AG04449 (cell line): ENCODE results near the genes MEGF9 and FBXW2.

GRCh38 chr9:114592243-114592893, 4.8 kb downstream of the ATP6V1G1 start:
- RRBS, result no CpG with 5 or more reads among the region's 8 CpGs

DNA sequence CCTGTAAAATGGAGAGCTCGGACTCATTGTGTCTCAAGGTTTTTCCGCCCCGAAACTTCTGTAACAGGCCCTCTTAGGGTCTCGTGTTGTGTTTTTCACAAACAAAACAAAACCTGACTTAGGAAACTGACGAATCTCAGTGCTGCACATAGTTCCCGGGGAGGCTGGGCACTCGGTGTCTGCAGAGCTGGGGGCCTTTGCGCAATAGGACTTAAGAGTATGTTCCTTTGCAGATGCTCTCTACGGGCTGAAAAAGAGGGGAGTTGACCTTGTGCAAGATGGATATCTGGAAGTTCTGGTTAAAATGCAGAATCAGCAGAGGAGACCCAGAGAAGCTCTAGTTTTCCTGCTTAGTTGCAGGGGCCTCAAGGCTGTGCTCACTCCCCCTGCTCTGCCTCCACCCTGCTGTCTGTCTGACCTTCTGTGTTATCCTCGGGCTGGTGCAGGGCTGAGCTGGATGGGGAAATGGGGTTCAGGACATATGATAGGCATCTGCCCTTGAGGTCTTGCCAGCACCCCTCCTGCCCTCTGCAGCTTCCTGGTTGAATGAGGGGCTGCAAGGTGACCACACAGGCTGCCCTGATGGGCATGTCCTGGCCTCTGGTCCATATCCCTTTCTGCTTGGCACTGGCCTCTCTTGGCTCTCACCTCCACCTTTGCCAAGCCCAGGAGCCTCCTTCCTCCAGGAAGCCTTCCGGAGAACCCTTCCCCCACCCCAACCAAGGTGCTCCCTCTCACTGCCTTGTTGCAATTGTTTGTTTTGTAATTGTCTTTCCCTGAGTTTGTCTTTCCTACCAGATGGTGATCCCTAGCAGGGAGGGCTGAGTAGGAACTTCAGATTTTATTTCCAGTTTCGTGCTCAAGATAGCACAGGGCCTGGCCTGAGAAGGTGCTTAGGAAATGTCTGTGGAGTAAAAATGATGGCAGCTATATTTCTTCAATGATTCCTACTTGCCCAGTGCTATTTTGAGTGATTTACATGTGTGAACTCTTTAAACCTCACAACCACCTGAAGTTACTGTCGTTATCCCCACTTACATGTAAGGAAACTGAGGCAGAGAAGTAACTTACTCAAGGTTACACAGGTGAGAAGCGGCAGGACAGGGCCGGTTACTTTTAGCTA, 1.3 kb downstream of the TMEM268 start:
- RRBS, result no CpG with 5 or more reads among the region's 15 CpGs

GRCh38 chr9:115475545-115476029, 357.6 kb upstream of the TNC start:
- RRBS, result no CpG with 5 or more reads among the region's 13 CpGs

DNA sequence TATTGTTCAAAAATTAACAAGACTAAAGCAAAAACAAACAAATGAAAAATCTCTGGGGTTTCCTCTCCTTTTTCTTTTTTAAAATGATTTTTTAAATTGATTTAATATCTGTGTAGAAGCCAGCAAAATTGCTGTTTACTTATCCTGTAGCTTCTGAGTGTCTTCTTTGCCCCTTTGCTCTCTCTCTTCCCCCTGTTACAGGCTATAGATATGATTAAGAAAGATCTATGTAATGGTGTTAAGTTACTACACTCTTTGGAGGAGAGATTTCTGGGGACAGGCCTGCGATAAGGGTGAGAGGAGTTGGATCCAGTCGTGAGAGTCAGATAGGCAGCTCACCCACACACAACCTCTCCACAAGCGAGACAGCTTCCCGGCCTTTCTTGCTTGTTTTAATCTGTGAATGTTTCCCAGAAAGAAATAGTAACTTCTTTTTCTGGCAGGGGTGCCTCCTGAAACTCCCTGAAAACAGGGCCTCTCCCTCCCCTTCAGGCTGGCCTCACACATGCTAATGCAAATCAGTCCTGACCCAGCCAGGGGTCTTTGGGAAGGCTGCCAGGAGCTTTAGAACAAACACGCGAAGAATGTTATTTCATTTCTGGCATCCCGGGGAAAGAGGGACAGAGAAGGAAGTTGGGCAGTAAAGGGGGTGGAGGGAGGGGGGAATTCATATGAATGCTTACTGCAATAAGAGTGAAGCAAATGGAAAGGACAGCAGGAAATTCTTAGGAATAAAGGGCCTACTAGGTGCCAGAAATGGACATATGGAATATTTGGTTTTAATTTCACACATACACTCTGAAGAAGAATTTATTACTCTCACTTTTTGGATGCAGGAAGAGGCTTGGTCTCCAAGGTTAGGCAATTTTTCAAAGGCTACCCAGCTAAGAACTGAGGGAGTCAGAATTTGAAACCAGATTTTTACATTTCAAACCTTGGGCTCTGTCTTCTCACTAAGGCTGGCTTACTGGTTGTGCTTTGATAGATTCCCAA, 215.9 kb upstream of the TRIM32 start:
- RRBS, result no CpG with 5 or more reads among the region's 7 CpGs

- RRBS, result no CpG with 5 or more reads among the region's 3 CpGs
Measured at GRCh38 chr9:116693032-116693573, 6.0 kb downstream of the TRIM32 start.

- RRBS, result no CpG with 5 or more reads among the region's 4 CpGs
Measured at GRCh38 chr9:117783657-117784425, 79.6 kb downstream of the TLR4 start.

- RRBS, result no CpG with 5 or more reads among the region's 4 CpGs
Measured at GRCh38 chr9:118979067-118979536, 390.1 kb downstream of the BRINP1 start.

DNA sequence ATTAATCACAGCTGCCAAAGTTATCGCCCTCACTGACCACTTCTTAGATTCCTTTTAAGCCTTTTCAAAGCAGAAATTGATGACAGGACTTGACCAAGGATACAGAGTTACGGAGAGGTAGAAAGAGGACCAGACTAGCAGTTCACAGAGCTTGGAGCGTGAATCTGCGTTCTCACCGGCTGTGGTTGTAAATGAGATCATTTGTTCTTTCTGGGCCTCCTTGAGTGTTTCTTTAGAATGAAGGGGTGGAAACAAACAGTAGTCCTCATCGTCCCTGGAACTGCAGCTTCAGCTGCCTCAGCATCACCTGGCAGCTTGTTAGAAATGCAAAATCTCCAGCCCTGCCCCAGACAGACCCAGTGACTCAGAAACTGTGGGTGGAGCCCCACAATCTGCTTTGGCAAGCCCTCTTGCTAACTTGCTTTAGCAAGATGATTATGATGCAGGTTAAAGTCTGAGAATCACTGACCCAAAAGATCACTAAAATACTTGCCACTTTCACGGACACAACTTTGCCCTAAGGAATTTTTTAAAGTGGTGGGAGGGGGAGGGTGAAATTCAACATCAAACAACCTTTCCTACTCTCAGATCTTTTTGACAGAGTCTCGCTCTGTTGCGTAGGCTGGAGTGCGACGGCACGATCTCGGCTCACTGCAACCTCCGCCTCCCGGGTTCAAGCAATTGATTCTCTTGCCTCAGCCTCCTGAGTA, 86.1 kb downstream of the BRINP1 start:
- RRBS, result no CpG with 5 or more reads among the region's 15 CpGs

GRCh38 chr9:120394199-120394785, 185.7 kb downstream of the CDK5RAP2 start:
- RRBS, result no CpG with 5 or more reads among the region's 8 CpGs

GRCh38 chr9:120436909-120437219, 143.1 kb downstream of the CDK5RAP2 start:
- RRBS, result no CpG with 5 or more reads among the region's 4 CpGs

DNA sequence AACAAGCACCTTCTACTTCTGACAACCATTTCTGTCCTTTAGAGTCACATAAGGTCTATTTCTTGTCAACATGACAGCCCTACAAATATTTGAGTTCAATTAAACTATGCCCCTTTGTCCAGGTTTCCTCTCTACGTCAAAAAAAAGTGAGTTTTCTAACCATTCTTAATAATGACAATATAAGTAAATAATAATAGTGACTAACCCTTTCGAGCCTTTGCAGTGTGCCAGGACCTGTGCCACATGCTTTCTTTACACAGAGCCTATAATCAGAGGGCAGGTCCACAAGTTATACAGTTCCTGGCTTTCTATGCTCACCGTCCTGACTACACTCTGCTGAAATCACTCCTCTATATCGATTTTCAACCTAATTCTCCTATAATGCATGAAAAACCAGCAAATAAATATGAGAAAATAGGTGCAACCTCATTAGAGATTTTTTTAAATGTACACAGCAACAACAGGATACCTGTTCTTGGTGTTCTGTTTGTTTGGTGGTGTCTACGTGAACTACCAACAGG, 115.0 kb downstream of the CDK5RAP2 start:
- RRBS, result no CpG with 5 or more reads among the region's 5 CpGs

DNA sequence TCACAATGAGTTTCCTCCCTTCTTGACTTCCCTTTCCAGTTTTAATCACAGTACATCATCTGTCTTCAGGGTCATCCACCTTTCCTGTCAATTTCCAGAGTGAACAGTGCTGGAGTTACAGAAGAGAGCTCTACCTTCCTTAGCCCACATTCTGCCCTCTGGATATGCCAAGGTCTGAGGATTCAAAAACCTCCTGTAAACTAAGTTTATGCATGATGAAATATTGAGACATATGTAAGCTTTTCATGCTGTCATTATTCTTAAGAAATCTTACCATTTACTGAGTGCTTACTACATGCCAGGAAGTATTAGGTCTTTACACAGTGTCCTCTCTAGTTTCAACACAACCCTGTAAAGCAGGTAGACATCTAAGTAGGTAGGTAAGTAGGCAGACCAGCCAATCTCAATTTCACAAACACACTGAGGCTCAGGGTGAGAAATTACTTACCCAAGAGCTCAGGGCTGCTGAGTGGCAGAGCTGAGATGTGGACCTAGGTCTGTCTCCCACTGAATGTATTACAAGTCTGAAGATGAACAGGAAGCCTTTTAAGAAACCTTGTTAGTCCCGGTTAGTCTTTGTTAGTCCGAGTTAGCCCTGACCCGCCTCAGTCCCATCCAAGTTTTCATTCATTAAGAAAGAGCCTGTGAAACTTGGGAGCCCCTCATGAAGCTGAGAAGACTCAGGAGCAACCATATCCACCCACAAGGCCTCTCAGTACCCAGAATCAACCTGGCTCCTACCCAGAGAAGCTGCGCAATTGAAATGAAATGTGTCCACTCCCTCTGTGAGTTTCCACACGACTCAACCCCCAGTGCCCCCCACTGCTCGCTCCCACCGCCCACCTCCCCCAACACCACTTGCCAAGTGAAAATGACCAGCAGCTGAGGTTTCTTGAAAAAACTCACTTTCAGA, 105.0 kb downstream of the CDK5RAP2 start:
- RRBS, result no CpG with 5 or more reads among the region's 7 CpGs

GRCh38 chr9:120529859-120530483, 50.0 kb downstream of the CDK5RAP2 start:
- RRBS, result no CpG with 5 or more reads among the region's 6 CpGs

- RRBS, result 2% methylated on average over 55 of the region's 116 CpGs
Measured at GRCh38 chr9:120714141-120715111, at the start of gene MEGF9. Gene MEGF9 (minus strand): TSS chr9:120714470.

DNA sequence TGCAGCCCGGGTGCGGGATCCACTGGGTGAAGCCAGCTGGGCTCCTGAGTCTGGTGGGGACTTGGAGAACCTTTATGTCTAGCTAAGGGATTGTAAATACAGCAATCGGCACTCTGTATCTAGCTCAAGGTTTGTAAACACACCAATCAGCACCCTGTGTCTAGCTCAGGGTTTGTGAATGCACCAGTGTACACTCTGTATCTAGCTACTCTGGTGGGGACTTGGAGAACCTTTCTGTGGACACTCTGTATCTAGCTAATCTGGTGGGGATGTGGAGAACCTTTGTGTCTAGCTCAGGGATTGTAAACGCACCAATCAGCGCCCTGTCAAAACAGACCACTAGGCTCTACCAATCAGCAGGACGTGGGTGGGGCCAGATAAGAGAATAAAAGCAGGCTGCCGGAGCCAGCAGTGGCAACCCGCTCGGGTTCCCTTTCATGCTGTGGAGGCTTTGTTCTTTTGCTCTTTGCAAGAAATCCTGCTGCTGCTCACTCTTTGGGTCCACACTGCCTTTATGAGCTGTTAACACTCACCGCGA, 32.6 kb upstream of the MEGF9 start:
- RRBS, result no CpG with 5 or more reads among the region's 11 CpGs

GRCh38 chr9:120760814-120761462, 32.3 kb downstream of the FBXW2 start:
- RRBS, result no CpG with 5 or more reads among the region's 4 CpGs

DNA sequence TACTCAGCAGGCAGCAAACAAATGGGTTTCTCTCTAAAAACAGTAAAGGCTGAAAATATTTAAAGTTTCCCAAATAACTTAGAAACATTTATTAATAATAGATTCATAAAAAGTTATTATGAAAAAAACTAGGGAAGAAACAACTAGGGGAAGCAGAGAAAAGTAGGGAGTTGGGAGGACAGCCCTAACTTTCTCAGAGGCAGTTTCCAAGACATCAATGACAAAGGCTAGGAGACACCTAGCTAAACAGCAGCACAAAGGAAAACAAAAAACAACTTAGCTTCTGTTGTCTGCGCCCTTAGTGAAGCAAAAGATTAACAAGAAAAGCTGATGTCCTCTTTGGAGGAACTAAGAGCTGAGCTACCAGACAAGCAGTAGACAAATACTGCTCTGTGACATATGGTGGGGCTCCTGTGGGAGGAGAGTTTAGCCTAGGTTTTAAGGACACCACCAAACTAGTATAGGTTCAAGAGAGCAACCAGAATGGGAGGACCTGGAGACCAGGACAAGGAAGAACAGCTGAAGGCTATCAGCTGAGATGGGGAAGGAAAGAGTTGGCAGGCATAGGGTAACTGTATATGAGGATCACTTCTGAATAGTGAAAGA, 27.4 kb downstream of the FBXW2 start:
- RRBS, result no CpG with 5 or more reads among the region's 1 CpG

- RRBS, result 2% methylated on average over 22 of the region's 80 CpGs
Measured at GRCh38 chr9:120792590-120793952, at the start of gene FBXW2. Gene FBXW2 (minus strand): TSS chr9:120793416.

DNA sequence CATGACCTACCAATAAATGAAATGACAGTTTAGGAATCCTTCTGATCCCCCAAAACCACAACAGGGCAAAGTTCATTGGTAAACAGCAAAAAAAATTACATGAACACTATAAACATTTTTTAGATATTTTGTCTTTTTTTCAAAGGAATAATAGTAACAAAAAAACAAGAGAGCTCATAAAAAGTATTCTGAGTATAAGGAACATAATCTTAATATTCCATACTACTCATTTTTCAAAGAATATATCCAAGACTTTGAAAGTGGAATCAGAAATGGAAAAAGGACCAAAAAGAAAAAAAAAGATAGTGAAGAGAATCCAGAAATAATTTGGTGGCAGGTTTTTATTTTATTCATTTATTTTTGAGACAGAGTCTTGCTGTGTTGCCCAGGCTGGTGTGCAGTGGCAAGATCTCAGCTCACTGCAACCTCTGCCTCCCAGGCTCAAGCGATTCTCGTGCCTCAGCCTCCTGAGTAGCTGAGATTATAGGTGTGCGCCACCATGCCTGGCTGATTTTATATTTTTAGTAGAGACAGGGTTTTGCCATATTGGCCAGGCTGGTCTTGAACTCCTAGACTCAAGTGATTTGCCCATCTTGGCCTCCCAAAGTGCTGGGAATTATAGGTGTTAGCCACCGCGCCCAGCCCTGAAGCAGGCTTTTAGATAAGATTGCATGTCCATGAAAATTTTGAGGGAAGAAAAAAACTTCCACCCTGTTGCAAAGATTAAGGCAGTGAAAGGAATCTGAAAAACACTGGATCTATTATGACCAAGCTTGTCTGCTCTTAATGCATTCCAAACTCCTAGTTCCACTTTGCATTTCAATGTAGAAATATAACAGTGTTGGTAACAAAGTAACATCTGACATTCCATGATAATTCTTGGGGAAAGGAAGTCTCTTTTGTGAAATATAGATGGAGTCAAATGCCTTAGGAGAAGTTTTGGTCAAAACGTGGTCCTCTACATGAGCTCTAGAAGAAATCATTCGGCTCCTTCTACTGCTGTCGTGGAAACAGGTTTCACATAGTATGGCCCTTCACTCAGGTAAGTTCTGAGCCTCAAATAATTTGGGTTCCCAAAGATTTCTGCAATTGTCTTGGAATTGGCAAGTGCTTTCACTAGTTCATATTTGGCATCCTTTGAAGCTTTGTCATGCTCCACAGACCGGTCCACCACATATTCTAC, 24.1 kb downstream of the B3GALT9 start:
- RRBS, result no CpG with 5 or more reads among the region's 9 CpGs